Peritoneum (tissue), 1 donor: Measurements from ENCODE around the genes FNIP1 and CCNI2.

GRCh38 chr5:131711870-131712756 is 77.1 kb upstream of the RAPGEF6 start:
- PRO-cap, result no peak

GRCh38 chr5:131794411-131794977 is 2.3 kb downstream of the FNIP1 start:
- PRO-cap, result no peak

DNA sequence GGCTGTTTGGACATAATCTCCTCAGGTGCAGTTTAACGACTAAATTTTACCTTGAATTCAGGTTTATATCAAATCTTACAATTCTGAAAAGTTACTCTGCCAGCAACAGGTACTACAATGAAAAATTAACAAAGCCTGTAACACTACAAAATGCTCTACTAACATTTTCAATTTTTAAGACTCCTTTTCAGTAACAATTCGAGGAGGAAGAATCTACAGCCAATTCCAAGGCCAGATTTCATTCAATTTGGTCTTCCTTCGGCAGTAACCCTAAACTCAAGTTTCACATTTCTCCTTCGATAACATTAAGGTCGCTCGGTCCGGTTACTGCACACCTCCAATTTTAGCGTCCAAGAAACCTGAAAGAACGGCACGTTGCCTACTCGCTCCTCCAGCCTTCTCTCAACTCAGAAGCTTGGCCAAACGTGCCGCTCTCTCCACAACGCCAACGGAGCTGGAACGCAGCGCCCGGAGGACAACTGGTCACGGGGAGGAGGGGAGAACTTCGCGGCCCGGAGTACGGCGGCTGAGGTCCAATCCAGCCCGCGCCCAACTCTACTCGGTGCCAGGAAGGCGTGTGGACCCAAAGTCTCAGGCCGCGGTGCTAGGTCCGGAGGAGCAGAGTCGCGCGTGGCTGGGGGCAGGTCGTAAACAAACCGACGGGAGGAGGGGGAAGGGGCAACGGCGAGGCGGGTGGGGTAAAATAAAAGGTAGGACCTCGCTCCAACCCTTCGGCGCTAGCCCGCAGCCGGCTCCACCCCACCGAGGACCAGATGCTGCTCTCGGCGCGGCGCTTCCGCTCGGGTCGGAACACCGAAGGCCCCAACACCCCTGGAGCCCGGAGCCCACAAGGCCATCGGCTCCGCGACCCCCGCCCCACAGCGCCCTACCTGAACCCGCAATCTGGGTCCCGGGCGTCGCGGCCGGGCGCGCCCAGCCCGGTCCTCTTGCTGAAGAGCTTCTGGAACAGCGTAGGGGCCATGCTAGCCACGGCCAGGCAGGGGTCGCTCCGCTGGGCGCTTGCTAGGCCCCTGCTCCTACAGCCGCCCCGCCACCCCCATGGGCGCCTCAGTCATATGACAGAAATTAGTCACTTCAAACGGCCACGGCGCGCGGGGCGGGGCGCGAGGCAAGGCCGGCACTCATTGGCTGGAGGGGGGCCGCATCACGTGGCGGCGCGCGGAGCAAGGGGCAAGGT is at the start of gene FNIP1:
Gene FNIP1, minus strand, starts transcription at position 1,078 of the 1,198 bp plus-strand sequence.
- PRO-cap, result bidirectional peak, plus-strand start outside the sequence, minus-strand start at position 1,061 of the sequence

GRCh38 chr5:132056274-132056591 is 4.2 kb upstream of the IL3 start:
- PRO-cap, result no peak

- PRO-cap, result no peak
Measured at GRCh38 chr5:132258310-132259112, 1.0 kb downstream of the PDLIM4 start.

DNA sequence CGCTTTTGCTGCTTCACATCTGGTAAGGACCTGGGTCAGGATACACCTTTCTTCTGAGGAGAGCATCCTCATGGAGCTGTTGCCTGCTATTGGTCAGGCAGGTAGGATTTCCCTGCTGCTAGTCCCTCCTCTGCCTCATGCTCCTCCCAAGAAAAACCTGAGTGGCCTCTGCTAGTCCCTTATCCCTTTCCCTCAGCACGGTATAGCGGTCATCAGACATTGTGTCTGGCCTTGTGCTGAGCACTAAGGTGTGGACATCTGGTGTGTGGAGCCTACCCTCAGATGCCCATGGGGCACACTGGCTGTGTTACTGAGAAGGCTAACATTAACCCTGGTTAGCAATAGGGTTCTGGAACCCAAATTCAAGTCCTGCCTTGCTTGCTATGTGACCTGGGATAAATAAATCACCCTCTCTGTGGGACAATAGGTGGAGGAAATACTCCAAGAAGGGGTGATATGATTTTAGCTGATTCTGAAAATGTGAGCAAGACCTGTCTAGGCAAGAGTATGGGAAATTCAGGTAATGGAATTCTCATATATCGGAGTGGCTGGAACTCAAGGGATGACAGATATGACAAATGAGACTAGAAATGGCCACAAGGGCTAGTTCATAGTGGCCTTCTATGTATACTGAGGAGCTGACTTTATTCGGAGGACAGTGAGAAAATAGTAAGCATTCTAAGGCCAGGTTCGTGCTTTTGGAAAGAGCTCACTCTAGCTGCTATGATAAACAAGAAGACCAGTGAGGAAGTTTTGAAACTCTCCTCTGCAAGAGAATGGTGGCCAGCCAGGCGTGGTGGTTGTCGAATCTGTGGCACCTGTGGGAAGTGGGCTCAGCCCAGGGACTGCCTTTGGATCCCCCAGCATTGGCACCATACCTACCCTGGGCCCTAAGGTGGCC is 1.8 kb downstream of the SLC22A4 start:
- PRO-cap, result no peak

DNA sequence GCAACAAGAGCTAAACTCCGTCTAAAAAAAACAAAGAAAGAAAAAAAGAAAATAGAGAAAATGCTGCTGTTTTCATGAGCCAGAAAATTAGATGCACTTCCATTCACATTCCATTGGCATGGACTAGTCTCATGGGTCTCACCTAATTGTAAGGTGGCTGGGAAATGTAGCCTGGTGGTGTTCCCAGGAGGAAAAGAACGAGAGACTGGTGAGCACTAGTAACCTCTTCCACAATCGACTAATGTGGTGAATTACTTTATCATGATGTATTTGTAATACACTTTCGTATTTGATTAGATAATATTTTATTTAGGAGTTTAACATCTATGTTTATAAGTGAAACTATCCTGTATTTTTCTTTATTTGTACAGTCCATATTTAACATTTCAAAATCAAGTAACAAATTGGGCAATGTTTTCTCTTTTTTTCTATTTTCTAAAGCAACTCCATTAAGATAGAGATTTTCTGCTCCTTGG is 43.1 kb downstream of the SLC22A5 start:
- PRO-cap, result no peak

GRCh38 chr5:132416989-132417369 is 47.5 kb downstream of the SLC22A5 start:
- PRO-cap, result no peak

GRCh38 chr5:132422630-132423203 is 53.2 kb downstream of the SLC22A5 start:
- PRO-cap, result no peak

GRCh38 chr5:132428472-132428944 is 59.0 kb downstream of the SLC22A5 start:
- PRO-cap, result no peak

GRCh38 chr5:132435854-132436444 is 54.6 kb downstream of the IRF1 start:
- PRO-cap, result no peak

- PRO-cap, result no peak
Measured at GRCh38 chr5:132459127-132459924, 31.2 kb downstream of the IRF1 start.

DNA sequence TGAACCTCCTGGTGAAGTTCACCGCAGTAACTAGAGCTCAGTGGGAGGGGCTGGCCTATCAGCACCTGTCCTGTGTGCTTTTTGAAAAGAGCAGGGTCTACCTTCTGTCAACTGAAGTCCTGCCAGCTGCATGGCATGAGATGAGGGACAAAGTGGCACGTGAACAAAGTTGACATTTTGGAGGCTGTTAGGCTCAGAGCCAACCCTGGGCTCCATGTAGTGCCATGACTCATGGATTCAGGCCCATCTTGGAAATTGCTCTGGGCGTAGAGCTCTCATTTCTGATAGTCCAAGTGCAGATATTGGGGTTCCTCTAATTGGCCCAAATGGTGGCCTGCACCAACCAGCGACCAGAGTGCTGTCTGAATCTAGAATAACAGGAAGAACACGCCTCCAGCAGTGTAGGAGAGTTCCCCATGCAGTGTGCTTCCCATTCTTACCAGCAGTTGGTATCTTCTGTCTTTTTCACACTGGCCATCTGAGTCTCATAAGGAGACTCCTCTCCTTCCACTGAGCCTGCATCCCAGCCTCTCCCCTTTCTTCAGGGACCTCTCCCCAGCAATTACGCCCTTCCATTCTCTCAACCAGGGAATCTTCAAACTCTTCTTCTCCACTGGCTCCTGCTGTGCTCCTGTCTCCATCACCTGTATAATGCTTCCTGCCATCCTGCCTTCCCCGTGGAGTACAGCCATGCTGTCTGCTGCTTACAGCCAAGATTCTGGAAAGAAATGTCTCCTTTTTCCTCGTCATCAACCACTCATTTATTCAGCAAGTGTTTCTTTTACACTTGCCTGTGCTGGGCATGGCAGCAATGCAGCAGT is 30.4 kb downstream of the IRF1 start:
- PRO-cap, result no peak

- PRO-cap, result no peak
Measured at GRCh38 chr5:132497606-132498212, 7.1 kb upstream of the IRF1 start.

DNA sequence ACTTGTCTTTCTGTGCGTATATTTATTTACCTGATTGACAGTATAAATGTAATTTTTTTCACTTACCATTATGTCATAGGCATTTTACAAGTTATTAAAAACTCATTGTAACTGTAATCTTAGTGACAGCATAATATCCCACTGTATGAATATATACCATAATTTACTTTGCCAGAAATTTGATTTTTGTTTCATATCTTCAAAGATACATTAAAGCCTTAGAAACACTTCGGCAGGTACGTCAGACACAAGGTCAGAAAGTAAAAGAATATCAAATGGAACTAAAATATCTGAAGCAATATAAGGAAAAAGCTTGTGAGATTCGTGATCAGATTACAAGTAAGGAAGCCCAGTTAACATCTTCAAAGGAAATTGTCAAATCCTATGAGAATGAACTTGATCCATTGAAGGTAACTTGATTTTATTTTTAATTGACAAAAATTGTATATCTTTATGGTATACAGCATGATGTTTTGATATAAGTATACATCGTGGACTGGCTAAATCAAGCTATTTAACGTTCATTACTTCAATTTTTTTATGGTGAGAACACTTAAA is 23.0 kb downstream of the RAD50 start:
- PRO-cap, result no peak

GRCh38 chr5:132608830-132609445 is 49.0 kb upstream of the IL13 start:
- PRO-cap, result no peak

GRCh38 chr5:132669836-132670423 is 3.9 kb upstream of the IL4 start:
- PRO-cap, result no peak

DNA sequence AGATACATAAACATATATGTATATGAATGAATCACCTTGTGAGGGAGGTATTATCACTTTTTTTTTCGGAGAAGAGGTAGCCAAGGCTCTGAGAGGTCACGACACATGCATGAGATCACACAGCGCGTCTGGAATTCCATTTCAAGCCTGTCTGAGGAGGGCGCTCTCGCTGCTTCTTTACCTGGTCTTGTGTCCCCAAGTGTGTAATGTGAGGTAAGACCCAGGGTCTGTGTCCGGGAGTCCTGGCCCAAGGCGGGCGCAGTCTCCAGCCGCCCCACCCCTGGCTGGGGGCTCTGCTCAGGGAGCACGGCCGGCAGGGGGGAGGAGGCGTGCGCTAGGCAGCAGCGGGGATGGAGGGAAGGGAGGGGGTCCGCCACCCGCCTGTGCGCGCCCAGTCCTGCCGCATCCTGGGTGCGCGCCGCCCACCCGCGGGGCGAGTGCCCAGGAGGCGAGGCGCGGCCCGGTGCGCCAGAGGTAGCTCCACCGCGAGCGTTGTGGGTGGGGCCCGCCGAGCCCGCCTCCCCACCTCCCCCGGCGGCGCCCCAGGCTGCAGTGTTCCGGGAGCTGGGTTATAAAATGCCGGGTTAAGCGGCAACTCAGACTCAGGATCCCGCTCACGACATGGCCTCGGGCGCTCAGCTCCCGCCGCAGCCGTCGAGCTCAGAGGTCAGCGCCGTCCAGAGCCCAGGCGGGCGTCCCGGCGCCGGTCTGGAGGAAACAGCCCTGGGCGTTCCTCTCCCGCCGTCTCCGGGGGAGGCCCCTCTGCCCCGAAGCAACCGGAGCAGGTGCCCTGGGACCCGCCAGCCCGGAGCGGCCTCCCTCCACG is at the start of gene CCNI2:
Gene CCNI2, plus strand, starts transcription at position 552 of the 826 bp plus-strand sequence.
- PRO-cap, result no peak

DNA sequence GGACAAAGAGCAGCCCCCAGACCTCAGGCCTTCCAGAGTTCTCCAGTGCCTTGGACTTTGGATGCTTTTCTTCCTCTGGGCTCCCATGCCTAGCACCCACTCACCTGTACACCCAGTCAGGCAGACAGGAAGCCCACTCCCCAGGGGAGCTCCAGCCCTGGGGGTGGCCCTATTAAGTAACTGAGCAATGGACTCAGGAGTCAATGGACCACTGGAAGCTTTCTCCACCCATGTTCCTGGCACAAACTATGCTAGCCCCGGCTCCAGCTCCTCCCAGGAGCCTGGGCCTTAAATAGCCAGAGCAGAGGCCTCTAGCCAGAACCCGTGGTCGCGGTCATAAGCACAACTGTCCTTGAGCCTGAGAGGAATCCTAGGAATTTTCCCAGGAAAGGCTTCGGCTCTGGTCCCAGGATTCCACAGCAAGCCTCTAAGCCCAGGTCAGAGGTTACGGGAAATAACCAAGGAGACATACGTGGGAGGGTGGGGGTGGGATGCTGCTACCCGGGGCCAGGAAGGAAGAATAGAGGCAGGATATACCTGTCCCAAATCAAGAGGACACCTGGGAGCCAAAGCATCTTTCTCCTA is 5.5 kb downstream of the SEPTIN8 start:
- PRO-cap, result no peak

DNA sequence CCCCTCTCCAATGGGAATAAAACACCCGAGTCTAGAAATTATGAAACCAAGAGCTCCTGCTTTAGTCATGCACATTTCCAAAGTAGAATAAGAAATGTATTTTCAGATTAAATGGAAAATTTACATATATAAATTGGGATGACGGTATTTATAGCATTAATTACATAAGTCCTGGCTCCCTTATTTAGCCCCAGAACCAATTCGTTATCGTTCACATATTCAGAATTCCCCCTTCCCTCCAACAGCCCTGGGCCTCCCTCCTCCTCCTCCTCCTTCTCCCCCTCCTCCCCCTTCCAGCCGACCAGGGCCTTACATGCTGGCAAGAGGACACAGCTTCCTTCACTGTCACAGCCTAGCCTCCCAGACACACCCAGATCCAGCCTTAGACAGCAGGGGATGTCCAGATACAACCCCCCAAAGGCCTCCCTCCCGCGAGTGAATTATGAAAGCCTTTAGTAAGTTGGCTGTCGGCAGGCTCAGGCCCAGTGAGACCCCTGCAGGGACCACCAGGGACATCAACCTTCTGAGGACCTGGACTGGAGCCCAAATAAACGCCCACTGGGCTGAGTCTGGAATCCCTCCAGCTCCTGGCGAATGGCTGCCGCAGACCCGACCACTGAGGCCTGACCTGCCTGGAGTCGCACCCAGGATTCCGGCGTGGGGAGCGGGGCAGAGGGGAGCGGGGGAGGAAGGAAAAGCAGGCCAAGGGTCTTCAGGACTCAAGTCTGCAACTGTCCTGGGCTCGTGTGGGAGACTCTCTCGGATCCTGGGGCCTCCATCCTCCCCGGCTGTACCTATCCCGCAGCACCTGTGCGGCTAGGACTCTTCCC is 924 bp downstream of the SEPTIN8 start:
- PRO-cap, result no peak